ENCODE data around the genes ZNF322 and H4C9.

DNA sequence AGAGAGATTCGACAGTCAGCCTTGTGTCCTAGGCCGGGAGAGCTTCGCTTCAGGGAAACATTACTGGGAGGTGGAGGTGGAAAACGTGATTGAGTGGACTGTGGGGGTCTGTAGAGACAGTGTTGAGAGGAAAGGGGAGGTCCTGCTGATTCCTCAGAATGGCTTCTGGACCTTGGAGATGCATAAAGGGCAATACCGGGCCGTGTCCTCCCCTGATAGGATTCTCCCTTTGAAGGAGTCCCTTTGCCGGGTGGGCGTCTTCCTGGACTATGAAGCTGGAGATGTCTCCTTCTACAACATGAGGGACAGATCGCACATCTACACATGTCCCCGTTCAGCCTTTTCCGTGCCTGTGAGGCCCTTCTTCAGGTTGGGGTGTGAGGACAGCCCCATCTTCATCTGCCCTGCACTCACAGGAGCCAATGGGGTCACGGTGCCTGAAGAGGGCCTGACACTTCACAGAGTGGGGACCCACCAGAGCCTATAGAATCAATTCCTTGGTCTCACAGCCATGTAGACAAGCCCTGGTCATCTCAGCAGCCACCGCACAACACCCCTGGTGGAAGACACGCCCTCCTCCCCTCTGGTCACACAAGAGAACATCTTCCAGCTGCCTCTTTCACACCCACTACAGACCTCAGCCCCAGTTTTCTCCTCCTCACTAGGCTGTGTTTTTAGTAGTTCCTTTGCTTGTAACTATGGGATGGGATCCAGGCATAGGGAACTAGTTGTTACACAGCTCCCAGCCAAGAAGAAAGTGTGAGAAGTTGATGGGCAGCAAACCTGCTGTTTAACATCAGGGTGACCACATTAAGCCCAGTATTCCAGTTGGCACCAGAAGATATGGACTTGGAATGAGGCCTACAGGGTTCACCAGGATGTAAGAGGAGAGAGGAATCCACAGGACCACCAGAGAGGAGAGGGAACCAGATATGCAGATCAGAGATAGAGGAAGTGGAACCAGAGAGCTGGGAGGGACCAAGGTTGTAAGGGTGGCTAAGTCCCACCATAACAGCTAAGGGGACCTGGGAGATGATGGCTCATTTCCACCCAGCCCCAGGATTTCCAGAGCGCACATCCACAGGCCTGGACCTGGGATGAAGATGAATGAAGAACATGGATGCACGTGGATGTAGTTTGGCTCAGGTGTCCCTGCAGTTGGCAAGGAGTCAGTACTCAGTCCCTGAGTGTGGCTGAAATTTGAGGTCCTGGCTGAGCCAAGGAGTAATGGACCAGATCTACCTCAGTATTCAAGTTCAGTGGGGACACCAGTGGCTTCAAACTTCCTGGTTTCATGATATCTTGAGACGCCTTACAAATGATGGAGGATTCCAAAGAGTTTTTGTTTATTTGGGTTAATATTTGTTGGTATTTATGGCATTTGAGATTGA, 10.8 kb downstream of the BTN2A1 start:
- PRO-cap = no peak

GRCh38 chr6:26537021-26538079, 816 bp upstream of the HMGN4 start:
- PRO-cap = bidirectional peak, plus-strand start at chr6:26537330, minus-strand start at chr6:26537345; bidirectional peak, plus-strand start at chr6:26537652, minus-strand start at chr6:26537418; bidirectional peak, plus-strand start at chr6:26537791, minus-strand start at chr6:26537683; bidirectional peak, plus-strand start at chr6:26538054, minus-strand start at chr6:26537866

DNA sequence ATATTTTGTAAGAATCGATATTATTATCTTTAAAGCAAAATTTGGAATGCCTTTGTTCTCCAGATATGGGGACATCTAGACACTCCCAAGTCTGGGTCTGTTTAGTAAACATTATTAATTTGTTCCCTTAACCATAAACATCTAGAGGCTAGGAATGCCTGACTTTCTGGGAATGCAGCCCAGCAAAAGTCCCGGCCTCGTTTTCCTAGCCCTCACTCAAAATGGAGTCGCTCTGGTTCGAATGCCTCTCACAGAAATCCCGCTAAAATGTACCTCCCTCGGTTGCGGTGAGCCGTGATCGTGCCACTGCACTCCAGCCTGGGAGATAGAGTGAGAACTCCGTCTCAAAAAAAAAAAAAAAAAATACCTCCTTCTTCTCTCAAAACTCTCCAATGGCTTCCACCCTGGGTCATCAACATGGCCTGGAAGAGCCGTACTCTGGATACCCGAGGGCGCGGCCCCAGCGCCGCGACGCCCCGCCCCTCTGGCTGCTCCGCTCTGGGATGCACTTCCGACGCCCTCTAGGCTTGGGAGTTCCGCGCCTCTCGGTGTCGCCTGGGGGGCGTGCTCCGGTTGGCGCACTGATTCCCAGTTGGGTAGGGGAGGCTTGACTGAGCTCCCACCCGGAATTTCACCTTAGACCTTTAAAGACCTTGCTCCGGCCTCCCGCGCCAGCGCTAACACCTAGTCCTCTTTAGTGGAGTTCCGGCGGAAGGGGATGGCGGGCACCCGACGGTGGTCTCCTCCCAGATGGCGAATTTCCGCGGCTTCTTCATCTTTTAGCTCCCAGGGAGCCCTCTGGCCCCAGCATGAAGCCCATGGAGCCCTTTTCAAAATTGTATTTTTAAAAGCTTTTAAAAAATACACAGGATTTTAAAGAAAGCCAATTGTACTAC, 12.2 kb downstream of the HMGN4 start:
- PRO-cap = no peak

GRCh38 chr6:26576302-26576763, 20.4 kb upstream of the ABT1 start:
- PRO-cap = unidirectional peak, plus-strand start at chr6:26576579

- PRO-cap = bidirectional peak, plus-strand start at chr6:26659885, minus-strand start at chr6:26659720; unidirectional peak, minus-strand start at chr6:26660140
Measured at GRCh38 chr6:26659133-26660463, at the start of gene ZNF322. ZNF322 (minus strand) TSS chr6:26659746.

- PRO-cap = no peak
Measured at GRCh38 chr6:27114973-27115533, 17.5 kb downstream of the H2BC11 start.

- PRO-cap = bidirectional peak, plus-strand start at chr6:27139231, minus-strand start at chr6:27139194
Measured at GRCh38 chr6:27139081-27139349, at the start of gene H4C9. H4C9 (plus strand) TSS chr6:27139282.

- PRO-cap = no peak
Measured at GRCh38 chr6:27553042-27553948, 80.4 kb upstream of the ZNF184 start.

GRCh38 chr6:27582950-27583601, 110.2 kb upstream of the ZNF184 start:
- PRO-cap = no peak

DNA sequence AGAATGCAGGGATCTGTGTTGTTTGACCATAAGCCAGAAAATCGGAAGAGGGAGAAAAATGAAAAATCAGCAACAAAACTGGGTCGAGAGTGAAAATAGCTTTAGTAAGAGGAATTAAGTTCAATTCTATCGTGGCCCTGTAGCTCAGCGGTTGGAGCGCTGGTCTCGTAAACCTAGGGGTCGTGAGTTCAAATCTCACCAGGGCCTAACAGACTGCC, 145.2 kb upstream of the ZNF184 start:
- PRO-cap = no peak

GRCh38 chr6:27667878-27669089, 139.4 kb downstream of the H2BC13 start:
- PRO-cap = no peak

DNA sequence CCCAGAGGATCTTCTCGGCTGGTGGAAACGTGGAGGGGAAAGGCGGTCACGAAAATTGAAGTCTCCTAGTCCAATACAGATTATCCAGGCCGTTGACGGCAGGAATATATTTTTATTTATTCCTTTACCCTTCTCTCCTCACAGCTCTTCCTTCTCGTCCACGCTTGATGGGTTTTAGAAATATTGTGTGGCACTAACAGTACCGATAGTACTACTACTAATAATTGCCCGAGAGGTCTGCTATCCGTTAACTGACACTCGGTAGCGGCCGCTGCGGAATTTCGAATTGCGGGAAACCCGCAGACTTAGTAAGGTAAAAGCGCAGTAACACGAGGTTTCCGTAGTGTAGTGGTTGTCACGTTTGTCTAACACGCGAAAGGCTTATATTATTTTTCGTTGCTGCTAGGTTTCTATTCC, 127.4 kb downstream of the H2BC13 start:
- PRO-cap = unidirectional peak, plus-strand start at position 335 of the sequence

- PRO-cap = no peak
Measured at GRCh38 chr6:27728361-27728702, 79.4 kb downstream of the H2BC13 start.

- PRO-cap = unidirectional peak, minus-strand start at chr6:27782853
Measured at GRCh38 chr6:27782561-27783375, 25.0 kb downstream of the H2BC13 start.

DNA sequence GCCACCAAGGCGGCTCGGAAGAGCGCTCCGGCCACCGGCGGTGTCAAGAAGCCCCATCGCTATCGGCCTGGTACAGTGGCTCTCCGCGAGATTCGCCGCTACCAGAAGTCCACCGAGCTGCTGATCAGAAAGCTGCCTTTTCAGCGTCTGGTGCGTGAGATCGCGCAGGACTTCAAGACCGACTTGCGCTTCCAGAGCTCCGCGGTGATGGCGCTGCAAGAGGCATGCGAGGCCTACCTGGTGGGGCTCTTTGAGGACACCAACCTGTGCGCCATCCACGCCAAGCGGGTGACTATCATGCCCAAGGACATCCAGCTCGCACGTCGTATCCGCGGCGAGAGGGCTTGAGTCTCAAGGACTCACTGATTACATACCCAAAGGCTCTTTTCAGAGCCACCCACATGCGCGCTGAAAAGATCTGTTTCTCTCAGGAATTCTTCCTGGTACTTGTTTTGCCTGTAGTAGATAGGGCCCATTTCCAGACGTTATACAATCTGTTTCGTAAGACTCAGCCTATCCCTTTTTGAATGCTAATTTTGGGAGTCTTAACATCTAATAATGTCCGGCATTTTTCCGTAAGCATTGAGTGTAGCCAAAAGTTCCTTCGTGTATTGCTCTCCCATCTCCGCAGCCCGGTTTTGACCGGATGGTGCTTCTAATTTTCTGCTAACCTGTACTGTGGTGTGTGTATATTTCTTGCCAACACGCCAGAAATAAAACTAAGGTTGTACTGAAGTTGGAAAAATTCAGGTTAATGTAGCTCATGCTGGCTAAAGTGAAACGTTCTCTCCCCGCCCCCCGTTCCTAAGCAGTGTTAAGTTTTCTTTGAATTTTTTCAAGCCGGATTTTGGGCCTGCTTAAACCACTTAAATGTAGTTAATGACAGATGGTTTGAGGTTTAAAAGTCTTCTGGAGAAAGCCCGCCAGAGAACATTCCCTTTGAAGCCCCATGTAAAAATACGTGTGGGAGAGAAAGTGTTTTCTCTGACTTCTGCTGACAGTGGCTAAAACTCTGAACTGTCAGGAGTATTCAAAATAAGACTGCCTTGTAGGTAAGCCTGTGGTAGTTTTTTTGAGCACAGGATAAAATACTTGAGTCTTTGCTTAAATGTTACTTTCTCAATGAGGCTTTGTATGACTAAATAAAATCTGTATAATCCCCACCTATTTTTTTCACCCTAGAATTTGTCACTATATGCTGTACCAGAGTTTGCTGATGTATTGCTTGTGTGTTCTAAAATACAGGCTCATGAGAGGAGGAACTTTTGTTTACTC, 723 bp downstream of the H3C10 start:
- PRO-cap = bidirectional peak, plus-strand start at position 194 of the sequence, minus-strand start at position 149 of the sequence; bidirectional peak, plus-strand start at position 637 of the sequence, minus-strand start at position 341 of the sequence; unidirectional peak, minus-strand start at position 1,002 of the sequence

GRCh38 chr6:27825793-27826605, 2.1 kb downstream of the H4C11 start:
- PRO-cap = no peak

DNA sequence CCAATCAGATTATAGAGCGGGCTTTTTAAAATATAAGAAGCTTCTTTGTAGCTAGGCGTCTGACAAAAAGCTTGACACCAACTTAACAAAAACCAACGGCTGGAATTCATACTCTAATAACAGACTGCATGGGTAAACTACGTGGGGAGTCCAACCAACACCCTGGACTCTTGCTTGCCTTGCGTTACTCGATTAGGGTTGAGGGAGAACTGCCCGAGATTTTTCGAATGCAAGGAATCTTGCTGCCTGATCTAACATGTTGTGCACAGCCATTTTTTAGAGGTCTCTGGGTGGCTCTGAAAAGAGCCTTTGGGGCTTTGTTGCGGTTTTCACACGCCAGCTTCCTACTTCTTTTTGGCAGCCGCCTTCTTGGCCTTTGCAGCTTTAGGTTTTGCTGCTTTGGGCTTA, 879 bp downstream of the H1-5 start:
- PRO-cap = no peak

GRCh38 chr6:28218414-28219437, 6.3 kb upstream of the ZSCAN9 start:
- PRO-cap = unidirectional peak, plus-strand start at chr6:28218689; bidirectional peak, plus-strand start at chr6:28219012, minus-strand start at chr6:28218969; unidirectional peak, minus-strand start at chr6:28219110

- PRO-cap = no peak
Measured at GRCh38 chr6:28313048-28313316, 23.0 kb downstream of the ZSCAN31 start.

- PRO-cap = no peak
Measured at GRCh38 chr6:28337118-28337732, 1.3 kb upstream of the ZSCAN31 start.

Data from vermiform appendix (tissue), 1 donor.